Right common carotid artery plus branches (tissue), 1 donor: ENCODE measurements around the gene NEB.

DNA sequence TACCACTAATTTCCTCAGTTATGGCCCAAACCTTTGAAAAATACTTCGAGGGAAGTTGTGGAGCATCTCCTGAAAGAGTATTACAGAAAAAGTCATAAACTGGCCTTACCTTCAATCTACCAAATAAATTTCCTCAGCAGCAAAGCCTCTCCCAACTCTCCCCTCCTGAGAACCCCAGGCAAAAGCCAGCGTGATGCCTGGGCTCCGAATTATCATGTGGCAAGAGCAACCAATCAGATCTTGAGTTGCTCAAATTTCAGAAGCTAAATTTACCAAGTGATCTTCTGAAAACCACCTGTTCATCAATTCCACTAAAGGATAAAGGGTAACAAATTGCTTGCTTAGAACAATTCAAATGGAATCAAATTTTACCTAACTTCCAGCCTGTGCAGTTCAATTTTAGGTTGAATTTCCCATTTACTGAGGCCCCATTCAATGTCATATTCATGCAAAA lies at the start of gene NEB:
Gene NEB (minus strand): TSS at position 188 of the 454 bp plus-strand sequence.
- PRO-cap, result no peak

- PRO-cap, result no peak
These were observed 33.3 kb upstream of the NEB start for GRCh38 chr2:151767442-151768082.

DNA sequence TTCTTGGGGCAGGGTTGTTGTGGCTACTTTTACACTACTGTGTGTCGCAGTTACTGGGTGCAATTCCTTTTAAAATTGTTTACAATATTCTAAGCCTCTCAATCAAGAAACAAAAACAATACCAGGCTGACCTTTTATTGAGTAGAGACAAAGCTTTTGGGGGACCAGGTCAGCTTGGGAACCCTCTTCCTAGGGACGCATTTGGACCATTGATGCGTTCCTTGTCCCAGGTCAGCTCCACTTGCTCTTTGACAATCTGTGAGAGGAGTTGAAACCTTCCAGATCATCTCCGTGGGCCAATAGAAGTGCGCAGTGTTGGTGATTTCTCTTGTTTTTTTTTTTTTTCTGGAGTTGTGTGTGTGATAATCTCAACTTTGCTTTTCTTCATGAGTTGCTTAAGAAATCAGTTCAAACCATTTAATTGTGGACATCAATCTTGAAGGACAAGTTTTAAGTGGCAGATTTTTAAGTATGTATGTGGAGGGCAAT lies 2.8 kb downstream of the FMNL2 start:
- PRO-cap, result no peak

GRCh38 chr2:152394916-152395436 lies 60.0 kb downstream of the FMNL2 start:
- PRO-cap, result no peak

DNA sequence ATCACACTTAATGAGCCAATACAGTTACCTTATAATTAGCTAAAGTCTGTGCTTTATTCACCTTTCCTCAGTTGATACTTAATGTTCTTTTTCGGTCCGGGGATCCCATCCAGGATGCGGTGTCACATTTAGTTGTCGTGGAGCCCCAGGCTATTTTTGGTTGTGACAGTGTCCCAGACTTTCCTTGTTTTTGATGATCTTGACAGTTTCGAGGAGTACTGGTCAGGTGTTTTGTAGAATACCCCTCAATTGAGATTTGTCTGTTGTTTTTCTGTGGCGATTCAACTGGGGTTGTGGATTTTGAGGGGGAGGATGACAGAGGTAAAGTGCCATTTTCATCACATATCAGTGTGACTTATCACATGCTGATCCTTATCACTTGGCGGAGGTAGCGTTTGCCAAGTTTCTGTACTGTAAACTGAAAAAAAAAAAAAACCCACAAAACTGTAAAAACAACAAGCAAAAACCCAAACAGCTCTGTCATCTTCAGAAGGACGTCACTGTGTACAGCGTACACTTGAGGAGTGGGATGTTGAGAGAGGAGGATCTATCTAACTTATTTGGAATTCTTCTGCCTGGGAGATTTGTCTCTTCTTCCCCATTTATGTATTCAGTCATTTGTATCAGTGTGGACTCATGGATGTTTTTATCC lies 68.0 kb downstream of the FMNL2 start:
- PRO-cap, result no peak

DNA sequence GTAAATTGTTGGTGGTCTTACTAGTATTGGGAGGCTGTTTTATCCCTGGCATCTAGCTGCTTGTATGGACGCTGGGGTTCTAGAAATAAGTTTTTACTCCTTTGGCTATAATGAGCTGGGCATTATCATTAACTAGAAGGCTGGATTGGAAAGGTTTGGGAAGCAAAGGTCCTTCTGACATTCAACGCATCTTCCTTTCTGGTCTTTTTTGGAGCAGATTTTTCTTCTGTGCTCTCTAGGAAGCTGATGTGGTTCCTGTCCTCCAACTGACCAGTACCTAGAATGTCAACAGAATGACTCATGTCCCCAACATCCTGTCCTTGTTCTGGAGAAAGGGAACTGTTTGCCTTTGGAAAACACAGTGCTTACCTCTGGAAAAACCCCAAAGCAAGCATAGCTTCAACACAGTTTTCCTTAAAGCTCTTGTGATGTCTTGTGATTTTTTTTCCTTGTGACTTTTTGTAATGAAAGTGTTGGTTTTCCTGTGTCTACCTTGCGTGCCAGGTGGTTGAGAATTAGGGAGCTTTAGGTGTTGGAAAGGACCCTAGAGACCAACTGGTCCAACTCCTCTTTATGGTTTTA lies 70.2 kb downstream of the FMNL2 start:
- PRO-cap, result bidirectional peak, plus-strand start at position 376 of the sequence, minus-strand start at position 200 of the sequence

GRCh38 chr2:152468901-152469611 lies 134.1 kb downstream of the FMNL2 start:
- PRO-cap, result bidirectional peak, plus-strand start at chr2:152469355, minus-strand start at chr2:152469238

DNA sequence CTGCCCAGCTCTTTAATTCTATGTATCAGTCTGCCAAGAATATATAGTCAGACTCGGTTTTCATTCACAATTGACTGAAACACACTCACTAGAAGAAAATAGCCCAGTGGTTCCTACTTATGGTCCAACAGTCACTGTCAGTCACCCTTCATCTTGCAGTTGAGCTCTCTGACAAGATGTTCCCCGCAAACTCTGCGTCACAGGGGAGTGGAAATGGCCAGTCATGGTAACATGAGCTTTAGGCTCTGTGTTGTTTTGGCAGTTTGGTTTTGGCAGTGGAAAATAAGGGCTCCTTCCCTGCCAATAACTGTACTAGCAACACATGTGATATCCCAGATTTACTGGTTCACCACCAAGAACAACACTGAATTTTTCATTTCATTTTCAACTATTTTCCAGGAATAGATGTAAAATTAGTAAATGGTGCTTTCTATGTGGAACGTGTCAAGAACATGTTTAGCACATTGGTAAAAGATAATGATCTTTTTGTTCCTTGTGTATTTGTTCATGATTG lies 122.4 kb downstream of the PRPF40A start:
- PRO-cap, result no peak

DNA sequence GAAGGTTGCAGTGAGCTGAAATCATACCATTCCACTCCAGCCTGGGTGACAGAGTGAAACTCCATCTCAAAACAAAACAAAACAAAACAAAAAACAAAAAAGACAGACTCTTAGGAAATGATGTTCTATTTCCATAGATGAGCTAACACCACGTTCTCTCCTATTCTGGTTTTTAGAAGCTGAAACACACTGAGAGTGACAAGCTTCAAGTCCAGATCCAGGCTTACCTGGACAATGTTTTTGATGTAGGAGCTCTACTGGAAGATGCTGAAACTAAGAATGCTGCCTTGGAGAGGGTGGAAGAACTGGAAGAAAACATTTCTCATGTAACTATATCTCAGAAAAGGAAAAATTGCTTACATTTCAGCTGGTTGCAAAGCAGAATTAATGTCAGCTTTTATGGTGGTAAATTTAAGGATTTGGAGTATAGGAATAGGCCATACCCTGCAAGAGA lies 102.6 kb downstream of the PRPF40A start:
- PRO-cap, result no peak

GRCh38 chr2:152619350-152619947 lies 97.8 kb downstream of the PRPF40A start:
- PRO-cap, result no peak

GRCh38 chr2:152628042-152628891 lies 89.0 kb downstream of the PRPF40A start:
- PRO-cap, result no peak

- PRO-cap, result no peak
These were observed 79.7 kb downstream of the PRPF40A start for GRCh38 chr2:152637278-152638244.

DNA sequence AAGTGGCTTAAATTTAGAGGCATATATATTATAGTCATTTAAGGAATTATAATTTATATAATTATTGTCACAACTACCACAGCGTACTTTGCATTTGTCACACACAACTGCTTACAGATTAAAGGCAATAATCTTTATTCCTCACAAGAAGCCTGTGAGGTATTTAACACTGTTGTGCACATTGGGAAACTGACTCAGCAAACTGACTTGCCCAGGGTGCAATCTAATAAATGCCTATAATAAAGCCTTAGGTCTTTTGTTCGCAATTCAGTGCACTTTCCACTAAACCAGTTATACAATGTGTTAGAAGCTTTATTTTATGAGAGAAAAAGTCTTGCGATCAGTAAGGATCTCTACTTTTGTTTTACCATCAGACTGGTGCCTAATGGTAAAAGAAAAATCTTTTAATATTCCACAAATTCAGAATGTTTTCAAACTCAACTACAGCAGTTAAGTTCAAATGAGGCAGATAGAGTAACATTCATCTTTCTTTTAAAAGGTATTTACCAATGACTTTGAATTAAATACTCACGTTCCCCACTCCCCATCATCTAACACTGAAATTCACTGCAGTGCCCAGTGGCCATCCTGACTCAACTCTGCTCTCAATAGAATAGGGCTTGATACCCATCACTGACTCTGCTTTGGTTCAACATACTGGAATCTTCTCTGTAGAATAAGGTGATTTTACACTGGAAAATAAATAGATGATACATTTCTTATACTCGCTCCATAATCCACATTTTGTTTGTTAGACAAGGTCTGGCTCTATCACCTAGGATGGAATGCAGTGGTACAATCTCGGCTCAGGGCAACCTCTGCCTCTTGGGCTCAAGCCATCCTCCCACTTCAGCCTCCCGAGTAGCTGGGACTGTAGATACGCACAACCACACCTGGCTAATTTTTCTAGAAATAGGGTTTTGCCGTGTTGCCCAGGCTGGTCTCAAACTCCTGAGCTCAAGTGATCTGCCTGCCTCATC lies 66.6 kb downstream of the PRPF40A start:
- PRO-cap, result no peak

DNA sequence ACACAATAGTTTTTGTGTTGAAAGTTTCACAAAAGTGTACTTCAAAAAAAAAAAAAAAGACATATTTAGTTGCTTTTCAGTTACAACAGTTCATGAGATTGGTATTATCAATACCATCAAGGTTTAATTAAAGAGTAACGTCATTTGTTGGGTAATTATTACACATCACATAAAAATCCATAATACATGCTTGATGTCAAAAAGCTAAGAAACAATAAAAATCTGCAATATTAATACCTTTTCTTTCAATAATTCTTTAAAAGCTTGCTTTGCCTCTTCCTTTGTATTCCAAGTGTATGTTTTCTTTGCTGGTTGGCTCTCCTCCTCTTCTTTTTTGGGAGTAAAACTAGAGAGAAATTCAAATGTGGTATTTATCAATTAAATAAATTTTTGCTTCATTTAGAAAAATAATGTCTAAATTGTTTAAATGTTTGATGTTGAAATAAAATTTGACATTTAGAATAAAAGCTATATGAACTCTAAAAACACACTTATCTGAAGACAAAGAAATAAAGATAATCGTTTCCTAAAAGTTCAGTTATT lies 43.8 kb downstream of the PRPF40A start:
- PRO-cap, result no peak

DNA sequence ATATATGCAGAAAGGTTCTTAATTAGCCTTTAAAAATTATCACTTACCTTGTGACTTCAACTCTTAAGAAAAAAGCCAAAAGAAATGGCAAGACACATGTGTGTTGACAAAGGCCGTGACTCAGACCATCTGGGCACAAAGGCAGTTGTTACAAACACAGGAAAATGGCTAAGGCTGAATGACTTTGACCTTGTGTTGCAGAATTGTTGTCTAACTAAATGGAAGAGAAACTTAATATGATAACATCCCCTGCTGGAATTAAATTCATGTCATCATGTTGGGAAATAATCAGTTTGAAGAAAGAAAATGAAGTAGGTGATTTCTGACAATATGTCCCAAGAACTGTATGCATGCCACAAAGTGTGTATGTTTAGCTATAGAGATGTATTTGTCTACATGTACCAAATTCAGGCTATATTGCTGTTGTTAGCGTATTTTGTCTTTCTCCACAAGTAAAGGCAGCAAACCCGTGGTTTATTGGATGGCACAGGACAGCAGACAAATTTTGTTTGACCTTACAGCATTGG lies 108.6 kb downstream of the ARL6IP6 start:
- PRO-cap, result no peak

DNA sequence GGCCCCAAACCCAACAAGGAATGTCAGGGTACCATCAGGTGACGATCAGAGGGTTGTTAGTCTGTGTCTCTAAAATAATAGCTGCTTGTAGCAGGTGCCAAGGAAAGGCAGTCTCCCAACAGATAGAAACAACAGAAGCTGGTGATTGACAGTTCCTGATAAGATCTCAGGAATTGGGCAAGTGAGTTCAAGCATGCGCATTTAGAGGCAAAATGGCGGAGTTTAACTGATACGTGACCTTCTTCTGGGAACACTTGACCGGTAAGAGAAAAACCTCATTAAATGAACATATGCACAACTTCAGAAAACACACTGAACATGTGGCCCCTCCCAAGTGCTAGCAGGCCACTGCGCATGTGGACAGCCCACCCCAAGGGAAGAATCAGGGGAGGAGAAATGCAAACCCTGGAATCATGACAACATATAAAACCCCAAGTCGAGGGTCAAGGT lies 664.9 kb downstream of the KCNJ3 start:
- PRO-cap, result no peak

GRCh38 chr2:155989442-155989797 lies 343.1 kb downstream of the NR4A2 start:
- PRO-cap, result no peak

GRCh38 chr2:156334962-156335315 lies 2.4 kb upstream of the NR4A2 start:
- PRO-cap, result no peak

- PRO-cap, result unidirectional peak, plus-strand start at chr2:156340599
These were observed 7.7 kb upstream of the NR4A2 start for GRCh38 chr2:156340109-156340816.

DNA sequence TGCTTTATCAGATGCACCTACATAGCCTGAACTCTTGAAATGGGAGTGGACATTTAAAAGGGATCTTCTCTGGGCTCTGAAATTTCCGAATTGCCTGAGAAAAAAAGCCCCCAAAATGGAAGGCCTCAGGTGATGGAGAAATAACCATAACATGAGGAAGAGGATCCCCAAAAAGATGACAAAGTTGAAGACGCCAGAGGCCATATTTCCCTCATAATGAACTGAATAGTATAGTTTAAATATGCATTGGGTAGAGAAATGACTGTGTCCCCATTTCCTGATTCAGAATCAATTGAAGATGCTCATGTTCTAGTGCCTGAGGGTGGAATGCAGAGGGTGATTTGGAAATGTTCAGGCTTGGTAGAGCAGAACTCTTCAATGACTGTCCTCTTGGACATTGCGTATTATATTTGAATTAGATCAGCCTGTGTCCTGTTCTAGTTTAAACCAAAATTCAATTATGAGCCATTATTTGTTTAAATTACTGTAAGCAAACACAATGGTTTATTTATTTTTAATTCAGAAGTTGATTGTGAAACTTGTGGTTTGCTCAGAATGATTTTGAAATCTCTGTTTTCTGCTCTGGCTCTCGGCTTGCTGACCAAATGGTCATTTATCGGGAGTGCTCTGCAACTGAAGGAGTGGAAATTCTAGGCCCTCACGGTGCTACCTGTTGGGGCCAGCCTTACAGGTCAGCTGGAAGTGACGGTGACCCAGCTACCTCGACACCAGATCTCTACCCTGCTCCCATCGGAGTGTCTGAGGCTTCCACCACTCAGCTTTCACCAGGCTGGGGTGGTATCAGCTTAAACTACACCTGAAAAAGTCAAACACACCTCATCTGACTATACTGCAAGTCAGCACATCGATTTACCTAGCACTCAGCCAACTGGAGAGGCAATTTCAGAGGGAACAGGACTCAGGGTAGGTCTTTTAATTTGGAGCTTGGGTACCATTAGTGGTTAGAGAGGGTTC lies 37.0 kb upstream of the GPD2 start:
- PRO-cap, result no peak